Panc1 (cell line): Measurements from ENCODE around the genes FATE1, GABRE and TREX2.

DNA sequence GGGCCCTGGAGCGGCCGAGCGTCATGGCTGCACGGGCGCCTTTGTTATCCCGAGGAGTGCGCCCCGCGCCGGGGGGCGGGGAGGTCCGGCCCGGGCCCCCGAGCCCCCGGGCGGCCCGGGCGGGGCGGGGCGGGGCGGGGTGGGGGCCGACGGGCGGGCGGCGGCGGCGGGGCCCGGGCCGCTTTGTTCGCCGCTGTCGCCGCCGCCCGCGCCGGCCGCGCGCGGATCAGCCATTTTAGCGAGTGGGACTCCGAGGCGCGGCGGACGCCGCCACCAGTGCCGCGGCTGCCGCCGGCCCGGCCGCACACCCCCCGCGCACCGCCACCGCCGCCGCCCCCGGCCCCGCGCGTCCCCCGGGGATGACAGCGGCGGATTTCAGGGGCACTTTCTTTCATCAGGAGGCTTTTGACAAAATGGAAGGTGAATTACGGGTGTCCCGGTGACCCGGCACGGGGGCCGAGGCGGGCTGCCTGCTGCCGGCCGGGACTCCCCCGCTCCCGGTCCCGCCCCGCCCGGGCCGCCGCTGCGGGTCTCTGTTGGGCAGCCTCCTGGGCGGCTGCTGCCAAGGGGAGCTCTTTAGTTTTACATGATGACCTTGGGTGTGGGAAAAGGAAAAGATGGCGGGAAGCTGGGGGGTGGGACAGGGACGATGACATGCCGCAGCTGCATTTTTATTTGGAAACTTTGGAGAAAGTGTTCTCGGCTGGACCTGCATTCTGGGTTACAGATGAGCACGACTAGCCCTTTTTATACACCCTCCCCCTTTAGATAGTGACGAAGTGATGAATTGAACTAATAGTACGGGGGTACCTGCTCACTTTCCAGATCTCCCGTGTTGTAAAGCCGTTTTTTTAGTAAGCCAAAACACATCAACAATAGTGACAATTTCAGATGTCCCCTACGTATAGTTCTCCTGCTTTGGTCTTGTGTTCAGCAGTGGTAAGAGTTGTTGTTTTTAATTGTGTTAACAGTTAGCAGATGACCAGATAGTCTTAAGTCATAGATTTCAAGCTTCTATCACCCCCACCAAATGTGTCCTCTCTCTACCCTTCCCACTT, 1.4 kb downstream of the HMGB3 start:
- RRBS, 2 experiments: under 1 to 4% methylated on average over 45 to 58 of the region's 95 CpGs

- RRBS, 2 experiments: no CpG with 5 or more reads among the region's 16 CpGs
Observed at GRCh38 chrX:150985264-150986062, 2.3 kb downstream of the HMGB3 start.

- RRBS, 2 experiments: no CpG with 5 or more reads among the region's 4 CpGs
Observed at GRCh38 chrX:151715826-151716222, at the start of gene FATE1. Gene FATE1, plus strand, starts transcription at chrX:151716035.

DNA sequence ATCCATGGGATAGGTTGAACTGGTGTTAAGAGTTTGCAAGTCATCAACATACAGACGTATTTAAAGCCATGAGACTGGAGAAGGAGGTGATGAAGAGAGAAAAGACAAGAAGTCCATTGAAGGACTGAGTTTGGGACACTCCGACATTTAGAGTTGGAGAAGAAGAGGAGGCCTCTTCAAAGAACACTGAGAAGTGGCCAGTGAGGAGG, 119 bp upstream of the CNGA2 start:
- RRBS, 2 experiments: no CpG with 5 or more reads among the region's 2 CpGs

GRCh38 chrX:151953393-151954225, 20.9 kb downstream of the GABRE start:
- RRBS, 2 experiments: no CpG with 5 or more reads among the region's 5 CpGs

DNA sequence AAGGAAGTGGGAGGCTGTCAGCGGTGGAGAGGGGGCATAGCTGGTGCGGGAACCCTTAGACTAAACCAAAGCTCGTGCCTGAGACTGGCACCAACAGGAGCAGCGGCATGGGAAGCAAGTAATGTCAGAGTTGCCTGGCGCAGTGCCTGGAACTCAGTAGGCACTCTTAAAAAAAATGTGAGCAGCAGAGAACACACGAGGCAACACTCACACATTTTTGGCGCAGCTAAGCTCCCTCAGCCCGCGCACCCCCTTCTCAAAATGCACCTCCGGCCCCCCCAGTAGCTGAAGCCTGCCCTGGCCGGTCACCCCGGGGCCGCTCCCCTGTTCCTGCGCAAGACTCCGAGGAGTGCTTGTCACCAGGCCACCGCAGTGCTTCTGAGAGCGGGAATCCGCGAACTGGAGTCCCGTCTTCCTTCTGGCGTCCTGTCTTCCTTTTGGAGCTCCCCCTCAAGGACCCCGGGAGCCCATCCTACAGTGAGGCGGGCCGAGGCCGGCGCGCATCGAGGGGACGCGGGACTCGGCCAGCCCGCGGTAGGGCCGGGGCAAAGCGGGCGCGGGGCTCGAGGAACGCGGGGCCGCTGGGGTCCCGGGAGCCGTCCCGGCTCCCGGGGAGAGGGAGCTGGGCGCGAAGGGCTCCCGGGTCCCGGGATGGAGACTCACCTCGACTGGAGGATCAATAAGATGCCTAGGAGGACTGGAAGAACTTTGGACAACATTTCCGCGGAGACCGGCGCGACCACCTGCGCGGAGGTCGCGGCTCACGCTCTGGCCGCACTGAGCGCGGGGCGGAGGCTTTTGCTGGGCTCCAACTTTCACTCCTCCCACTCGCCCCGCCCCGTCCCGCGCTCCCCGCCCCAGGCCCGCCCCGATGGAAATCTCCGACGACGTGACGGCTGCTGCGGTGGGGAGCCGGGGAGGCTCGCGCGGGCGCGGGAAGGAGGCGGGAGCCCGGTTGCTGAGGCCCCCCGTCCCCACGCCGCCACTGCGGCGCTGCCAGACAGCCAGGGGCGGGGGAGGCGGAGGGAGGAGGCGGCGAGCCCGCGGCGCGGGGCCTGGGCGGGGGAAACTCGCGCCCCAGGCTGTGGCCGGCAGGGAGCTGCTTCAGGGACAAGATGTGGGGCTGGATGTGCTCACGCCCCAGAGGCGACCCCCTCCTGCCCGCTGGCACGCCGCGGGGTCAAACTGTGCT, at the start of gene GABRE:
Gene GABRE (minus strand): TSS at position 770 of the 1,192 bp plus-strand sequence.
- RRBS, 2 experiments: 69 to 73% methylated on average over 31 of the region's 108 CpGs

DNA sequence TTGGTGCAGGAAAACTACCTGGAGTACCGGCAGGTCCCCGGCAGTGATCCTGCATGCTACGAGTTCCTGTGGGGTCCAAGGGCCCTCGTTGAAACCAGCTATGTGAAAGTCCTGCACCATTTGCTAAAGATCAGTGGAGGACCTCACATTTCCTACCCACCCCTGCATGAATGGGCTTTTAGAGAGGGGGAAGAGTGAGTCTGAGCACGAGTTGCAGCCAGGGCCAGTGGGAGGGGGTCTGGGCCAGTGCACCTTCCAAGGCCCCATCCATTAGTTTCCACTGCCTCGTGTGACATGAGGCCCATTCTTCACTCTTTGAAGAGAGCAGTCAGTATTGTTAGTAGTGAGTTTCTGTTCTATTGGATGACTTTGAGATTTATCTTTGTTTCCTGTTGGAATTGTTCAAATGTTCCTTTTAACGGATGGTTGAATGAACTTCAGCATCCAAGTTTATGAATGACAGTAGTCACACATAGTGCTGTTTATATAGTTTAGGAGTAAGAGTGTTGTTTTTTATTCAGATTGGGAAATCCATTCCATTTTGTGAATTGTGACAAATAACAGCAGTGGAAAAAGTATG, 3.4 kb downstream of the MAGEA12 start:
- RRBS, 2 experiments: no CpG with 5 or more reads among the region's 7 CpGs

DNA sequence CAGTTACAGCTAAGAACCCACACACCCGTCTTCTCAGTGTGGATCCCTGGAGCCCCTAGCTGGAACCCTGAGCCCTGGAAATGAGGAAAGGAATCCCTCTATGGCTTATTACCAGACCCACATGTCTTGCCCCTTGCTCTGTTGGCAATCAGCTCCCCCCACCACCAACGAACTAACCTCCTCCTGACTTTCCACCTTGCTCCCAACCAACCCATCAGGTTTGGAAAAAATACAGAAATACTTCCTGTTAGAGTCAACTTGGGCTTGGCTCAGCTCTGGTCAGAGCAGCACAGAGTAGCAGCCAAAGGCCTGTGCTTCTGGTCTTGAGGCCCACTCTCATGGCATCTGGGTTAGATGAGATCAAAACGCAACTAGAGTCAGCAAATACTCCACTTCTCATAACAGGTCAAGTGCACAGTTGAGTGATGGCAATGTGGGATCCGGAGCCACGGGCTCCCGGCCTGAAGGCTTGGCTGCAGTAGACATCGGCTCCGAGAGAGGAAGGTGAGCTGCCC, 34.7 kb downstream of the ZNF185 start:
- RRBS, 2 experiments: 65 to 68% methylated on average over 3 of the region's 8 CpGs

- RRBS, 2 experiments: 13 to 25% methylated on average over 2 of the region's 8 CpGs
Observed at GRCh38 chrX:153056629-153056775, 232 bp downstream of the PNMA3 start.

- RRBS, 2 experiments: no CpG with 5 or more reads among the region's 3 CpGs
Observed at GRCh38 chrX:153245193-153245518, 20.8 kb upstream of the PWWP4 start.

DNA sequence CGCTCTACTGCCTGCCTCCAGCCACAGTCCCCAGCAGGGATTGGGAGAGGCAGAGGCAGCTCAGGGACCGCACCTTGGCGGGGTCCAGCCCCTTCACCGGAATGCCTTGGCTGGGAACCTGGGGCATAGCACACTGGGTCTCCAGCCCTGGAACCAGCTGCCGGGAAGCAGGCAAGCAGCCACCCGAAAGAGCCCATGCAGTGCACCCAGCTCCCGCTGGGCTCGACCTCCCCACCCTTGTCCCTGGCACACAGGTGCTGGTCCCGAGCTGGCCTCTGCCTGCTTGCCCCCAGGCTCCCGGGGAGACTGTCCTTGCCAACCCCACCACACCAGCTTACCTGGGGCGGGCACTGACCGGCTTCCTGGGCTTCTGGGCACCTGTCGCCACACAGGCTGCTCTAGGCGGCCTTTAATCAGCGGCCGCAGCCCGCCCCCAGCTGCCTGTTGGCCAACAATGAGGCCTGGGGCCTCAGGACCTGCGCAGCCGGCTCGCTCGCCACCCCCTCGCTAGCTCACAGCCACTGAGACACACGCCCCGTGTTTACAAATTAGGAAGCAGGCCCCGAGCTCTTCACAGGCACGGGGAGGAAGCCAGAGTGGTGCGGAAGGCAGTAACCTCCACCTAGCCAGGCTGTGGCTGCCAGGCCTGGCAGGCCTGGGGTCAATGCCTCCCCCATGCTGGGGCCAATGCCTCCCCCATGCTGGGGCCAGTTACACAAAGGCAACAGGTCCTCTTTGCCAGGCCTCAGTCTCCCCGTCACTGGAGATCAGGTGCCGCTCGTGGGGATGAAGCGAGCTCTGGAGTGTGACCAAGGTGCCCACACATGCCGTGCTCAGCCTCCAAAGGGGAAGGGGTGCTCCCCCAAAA, at the start of gene TREX2:
Gene TREX2 (minus strand): TSS at position 386 of the 868 bp plus-strand sequence.
- RRBS, 2 experiments: 79 to 84% methylated on average over 5 to 9 of the region's 32 CpGs

DNA sequence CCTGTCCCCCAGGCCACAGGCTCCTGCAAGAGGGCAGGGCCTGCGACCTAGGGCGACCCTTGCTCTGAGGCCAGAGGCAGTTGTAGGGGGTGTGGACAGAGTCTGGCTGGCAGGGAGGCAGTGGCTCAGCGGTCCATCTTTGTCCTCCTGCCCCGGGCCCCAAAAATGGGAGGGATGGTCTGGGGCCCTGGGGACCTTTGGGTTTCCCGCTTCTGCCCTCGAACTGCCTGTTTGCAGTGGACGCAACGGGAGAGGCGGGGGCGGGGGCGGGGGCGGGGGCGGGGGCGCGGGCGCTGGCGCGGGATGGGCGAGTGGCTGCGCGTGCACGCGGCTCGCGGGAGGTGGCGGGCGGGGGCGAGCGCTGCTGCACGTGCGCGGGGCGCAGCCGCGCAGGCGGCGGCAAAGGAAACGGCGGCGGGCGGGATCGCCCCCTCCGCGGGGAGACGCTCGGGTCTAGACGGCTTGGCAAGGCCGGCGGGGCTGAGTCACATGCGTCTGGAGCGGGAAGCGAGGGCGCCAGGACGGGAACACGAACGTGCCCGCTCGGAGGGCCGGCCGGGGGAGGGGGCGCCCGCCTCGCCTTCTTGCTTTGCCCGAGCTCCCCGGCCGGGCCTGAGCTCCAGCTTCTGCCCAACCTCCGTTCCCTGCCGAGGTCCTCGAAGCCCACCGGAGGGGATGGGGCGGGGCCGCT, 4.2 kb upstream of the HAUS7 start:
- RRBS, 2 experiments: 8 to 20% methylated on average over 15 to 21 of the region's 72 CpGs

DNA sequence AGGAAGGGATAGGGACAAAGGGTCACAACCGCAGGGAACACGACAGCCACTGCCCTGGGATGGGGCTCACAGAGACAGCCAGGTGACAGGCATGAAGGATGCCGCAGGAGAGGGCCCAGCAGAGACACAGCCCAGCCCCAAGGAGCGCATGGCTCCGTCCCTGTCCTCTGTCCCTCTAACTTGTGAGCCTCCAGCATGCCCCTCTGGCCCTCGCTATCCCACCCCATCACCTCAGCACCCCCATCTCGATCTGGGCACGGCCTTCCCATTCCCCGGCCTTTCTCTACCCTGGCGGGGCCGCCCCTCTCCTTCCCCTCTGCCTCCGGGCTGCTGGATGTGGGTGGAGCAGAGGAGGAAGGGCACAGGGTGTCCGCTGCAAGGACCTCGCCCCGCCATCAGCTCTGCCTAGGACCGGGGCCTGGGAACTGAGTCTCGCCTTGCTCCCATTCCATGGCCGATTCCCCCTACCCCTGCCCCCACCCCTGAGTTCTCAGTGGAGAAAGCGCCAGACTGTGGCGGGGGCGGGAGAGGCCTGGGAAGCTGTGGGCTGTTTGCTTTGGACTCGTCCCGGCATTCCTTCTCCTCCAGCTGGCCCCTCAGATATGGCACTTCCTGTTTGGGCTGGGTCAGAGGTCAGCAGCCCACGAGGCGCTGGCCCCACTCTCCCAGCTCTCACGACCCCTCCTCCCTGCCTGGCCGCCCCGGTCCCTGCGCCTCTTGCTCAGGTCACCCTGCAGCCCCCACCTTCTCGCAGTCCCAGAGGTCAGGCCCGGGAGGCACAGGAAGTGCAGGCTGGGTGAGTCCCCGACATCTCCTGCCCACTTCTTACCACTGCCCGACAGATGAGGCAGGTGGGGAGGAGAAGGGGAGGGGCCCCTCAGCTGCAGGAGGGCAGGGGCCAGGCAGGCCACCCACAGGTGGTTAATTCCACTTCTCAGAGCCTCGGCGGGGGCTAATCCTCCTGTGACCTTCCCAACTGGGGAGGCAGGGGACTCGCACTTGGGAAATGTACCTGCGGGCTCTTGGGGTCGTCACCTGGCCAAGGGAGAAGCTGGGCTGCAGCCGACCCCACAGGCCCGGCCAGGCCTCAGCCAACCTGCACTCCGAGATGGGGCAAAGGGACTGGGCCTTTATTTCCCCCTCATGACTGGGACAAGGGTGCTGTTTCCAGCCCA, 6.4 kb upstream of the BGN start:
- RRBS, 2 experiments: 63 to 64% methylated on average over 11 to 13 of the region's 41 CpGs

GRCh38 chrX:153508090-153508816, 9.2 kb upstream of the ATP2B3 start:
- RRBS, 2 experiments: no CpG with 5 or more reads among the region's 25 CpGs

DNA sequence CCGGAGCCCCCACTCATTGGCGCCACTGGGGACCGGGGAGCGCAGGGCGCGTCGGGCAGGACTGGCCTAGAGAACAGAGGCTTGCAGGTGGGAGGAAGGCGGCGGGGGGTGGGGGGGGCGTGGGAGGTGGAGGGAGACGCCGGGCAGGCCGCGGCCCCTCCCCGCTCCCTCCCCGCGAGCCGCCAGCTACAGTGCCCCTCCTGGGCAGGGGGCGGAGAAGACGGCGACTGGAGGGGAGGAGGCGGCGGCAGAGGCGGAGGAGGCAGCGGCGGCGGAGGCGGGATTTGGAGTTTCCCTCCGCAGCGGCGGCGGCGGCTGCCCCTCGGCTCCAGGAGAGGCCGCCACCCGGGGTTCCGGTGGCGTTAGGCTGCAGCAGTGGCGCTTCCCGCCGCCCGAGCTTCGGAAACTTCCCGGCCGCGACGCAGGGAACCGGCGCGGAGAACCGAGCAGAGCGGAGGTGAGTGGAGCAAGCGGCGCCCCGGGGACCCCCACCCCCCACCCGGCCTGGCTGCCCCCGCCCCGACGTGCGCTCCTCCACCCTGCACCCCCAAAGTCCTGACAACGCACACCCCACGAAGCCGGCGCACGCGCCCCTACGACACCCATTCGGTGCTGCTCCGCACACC, 4.7 kb upstream of the DUSP9 start:
- RRBS, 2 experiments: 4 to 15% methylated on average over 29 to 37 of the region's 69 CpGs

- RRBS, 2 experiments: no CpG with 5 or more reads among the region's 26 CpGs
Observed at GRCh38 chrX:153703704-153704496, 16.2 kb downstream of the SLC6A8 start.

- RRBS, 2 experiments: 3 to 7% methylated on average over 6 of the region's 48 CpGs
Observed at GRCh38 chrX:153725801-153726504, 1.3 kb downstream of the ABCD1 start.

DNA sequence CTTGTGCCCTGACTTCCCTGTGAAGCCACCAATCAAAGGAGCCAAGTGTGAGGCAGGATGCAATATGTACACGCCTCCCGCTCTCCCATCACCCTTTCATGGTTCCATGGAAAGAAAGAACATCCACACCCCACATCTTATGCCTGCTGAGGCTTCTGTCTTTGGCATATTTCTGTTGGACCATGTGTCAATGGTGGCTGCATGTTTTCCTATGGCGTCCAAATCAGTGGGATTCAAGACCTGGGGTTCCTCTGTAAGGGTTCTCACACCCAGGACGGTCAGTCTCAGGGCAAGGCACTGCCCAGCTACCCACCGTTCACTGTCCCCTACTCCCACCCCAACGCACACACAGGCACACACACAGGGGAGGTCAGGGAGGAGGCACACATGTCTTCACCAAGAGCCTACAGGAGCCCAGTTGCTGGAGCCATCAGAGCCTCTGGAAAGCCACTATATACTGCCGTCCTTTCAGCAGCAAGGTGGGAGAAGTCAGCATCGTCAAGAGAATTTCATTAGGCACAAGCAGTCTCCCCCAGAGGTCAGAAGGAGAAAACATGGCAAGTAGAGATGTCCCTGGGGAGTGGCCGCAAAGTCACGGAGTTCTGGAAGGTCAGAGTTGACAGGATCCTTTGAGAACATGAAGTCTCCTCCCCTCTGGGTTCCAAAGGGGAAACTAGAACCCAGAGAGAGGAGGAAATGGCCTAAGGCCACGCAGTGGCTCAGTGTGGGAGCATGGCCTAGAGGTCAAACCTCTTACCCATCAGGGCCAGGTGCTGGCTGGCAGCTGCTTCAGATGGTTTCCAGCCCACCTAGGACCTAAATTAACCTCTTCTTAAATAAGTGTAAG, 1.1 kb downstream of the IDH3G start:
- RRBS, 2 experiments: no CpG with 5 or more reads among the region's 11 CpGs

GRCh38 chrX:153824370-153824632, 6.0 kb downstream of the PDZD4 start:
- RRBS, 2 experiments: no CpG with 5 or more reads among the region's 6 CpGs

DNA sequence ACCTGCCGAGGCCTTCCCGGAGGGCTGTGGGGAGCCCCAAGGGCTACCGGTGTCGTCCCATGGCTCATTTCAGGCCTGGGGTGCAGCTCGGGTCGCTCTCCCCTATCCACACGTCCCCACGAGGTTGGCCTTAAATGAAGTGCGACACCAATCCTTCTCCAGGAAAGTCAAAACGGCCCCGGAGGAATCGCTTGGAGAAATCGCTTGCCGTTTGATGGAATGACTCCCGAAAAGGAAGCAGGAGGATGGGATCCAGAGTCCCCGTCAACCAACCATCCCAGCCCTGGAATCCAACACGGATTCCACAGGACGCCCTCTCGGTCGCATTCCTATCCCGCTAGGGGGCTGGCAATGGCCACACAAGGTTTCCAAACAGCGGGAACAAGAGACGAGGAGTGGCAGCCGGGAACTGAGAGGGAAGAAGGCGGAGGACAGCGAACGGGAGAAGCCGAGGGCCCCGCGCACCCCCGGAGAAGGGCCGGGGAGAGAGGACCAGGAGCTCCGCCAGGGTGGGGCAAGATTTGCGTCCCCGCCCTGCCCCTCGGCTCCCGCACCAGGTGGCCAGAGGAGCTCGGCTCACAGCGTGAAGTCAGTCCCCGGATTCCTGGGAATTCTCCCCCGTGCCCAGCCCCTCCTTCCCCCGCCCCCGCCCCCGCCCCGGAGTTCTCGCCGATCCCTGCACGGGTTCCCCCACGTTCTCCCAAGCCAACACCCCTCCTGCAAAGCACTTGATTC, 1.6 kb downstream of the PDZD4 start:
- RRBS, 2 experiments: 2 to 7% methylated on average over 17 to 21 of the region's 49 CpGs